Renal cortical epithelial cell (primary cell): ENCODE measurements around the genes ZFYVE28 and MSANTD1.

GRCh38 chr4:2413817-2414535 lies 4.5 kb downstream of the ZFYVE28 start:
- RRBS = no CpG with 5 or more reads among the region's 12 CpGs

- RRBS = 2% methylated on average over 56 of the region's 97 CpGs
These were observed 1.2 kb downstream of the ZFYVE28 start for GRCh38 chr4:2416915-2417901.

GRCh38 chr4:2418322-2419269 lies at the start of gene ZFYVE28:
TSS of gene ZFYVE28 (minus strand) at chr4:2418645.
- RRBS = under 1% methylated on average over 53 of the region's 132 CpGs

- RRBS = 1% methylated on average over 84 of the region's 143 CpGs
These were observed 754 bp downstream of the FAM193A start for GRCh38 chr4:2536804-2537997.

DNA sequence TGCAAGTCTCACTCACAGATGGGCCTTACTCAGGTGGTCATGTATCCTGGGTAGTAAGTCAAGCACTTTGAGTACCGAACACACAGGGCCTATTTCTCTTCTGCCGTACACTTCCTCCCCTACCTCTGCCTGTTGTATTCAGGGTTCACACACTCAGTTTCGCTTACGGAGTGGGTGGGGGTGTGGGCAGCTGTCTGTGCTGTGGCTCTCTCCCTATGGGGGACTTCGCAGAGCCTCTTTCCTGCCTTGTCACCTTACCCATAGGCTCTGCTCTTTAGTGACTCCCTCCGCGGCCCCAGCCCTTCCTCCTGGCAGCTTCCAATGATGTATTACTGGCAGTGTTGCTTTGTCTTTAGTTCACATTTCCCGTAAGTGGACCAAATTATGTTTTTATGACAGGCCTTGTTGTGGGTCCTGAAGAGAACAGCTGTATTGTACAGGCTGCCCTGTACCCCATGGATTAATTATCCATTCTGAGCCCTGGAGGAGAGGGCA lies 34.4 kb downstream of the FAM193A start:
- RRBS = no CpG with 5 or more reads among the region's 8 CpGs

DNA sequence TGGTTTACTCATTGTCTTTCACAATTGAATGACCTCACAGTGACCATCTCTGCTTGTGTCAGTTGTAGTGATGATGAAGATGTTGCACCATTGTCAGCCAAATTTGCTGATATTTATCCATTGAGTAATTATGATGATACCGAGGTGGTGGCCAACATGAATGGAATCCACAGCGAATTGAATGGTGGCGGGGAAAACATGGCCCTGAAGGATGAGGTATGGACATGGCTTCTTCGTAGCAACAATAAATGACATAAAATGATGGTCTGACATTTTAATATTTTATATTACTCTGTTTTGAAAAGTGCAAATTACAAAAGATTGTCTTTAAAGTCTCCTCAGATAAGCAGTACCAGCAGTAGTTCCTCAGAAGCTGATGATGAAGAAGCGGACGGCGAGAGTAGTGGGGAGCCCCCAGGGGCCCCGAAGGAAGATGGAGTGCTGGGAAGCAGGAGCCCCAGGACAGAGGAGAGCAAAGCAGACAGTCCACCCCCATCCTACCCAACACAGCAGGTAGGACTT lies 93.3 kb downstream of the TNIP2 start:
- RRBS = no CpG with 5 or more reads among the region's 8 CpGs

GRCh38 chr4:2790436-2790910 lies 2.4 kb upstream of the SH3BP2 start:
- RRBS = no CpG with 5 or more reads among the region's 12 CpGs

- RRBS = no CpG with 5 or more reads among the region's 4 CpGs
These were observed 15.7 kb downstream of the SH3BP2 start for GRCh38 chr4:2808491-2808978.

GRCh38 chr4:2837286-2837774 lies 6.3 kb upstream of the ADD1 start:
- RRBS = no CpG with 5 or more reads among the region's 16 CpGs

GRCh38 chr4:2837775-2838993 lies 5.5 kb upstream of the ADD1 start:
- RRBS = no CpG with 5 or more reads among the region's 15 CpGs

GRCh38 chr4:2844131-2844891 lies 667 bp downstream of the ADD1 start:
- RRBS = under 1% methylated on average over 20 of the region's 47 CpGs

DNA sequence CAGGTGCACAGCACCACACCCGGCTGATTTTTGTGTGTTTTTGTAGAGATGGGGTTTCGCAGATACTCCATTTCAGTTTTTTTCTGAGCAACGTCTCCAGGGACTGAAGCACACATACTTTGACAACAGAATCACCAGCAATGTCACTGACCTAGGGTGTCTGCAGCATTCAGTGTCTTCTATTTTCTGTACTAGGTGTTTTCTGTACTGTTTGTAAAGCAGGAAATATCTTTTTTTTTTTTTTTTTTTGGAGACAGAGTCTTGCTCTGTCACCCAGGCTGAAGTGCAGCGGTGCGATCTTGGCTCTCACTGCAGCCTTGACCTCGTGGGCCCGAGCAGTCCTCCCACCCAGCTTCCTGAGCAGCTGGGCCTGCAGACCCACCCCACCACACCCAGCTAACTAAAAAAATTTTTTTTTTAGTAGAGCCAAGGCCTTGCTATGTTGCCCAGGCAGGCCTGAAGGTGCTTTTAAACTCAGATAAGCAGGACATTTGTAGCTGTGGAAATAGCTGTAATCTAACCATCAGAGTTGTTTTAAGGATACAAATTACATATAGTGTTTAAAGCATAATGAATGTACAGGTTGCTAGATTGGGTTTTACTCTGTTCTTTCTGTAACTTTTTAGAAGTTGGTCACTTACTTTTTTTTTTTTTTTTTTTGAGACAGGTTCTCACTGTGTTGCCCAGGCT lies 9.0 kb downstream of the ADD1 start:
- RRBS = no CpG with 5 or more reads among the region's 7 CpGs

GRCh38 chr4:2957547-2958107 lies 5.6 kb downstream of the NOP14 start:
- RRBS = no CpG with 5 or more reads among the region's 8 CpGs

DNA sequence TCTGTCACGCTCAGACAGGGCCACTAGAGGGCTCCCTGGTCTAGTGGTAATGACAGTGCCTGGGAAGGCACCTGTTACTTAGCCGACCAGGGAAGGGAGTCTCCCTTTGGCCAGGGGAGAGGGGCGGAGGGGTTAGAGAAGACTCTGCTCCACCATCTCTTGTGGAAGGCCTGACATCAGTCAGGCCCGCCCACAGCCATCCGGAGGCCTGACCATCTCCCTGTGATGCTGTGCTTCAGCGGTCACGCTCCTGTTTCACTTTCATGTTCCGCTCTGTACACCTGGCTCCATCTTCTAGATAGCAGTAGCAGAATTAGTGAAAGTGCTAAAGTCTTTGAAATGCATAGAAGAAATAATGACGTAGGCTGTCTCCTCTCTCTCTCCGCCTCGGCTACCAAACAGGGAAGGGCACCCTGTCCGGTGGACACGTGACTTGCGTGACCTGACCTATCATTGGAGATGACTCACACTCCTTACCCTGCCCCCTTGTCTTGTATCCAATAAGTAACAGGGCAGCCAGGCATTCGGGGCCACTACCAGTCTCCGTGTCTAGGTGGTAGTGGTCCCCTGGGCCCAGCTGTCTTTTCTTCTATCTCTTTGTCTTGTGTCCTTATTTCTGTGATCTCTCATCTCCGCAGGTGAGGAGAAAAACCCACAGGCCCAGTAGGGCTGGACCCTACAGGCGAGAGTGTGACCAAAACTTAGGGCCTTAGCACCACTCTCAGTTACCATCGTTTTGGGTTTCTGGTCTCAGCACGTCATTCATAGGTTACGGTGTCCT lies 26.7 kb upstream of the HTT start:
- RRBS = no CpG with 5 or more reads among the region's 21 CpGs

DNA sequence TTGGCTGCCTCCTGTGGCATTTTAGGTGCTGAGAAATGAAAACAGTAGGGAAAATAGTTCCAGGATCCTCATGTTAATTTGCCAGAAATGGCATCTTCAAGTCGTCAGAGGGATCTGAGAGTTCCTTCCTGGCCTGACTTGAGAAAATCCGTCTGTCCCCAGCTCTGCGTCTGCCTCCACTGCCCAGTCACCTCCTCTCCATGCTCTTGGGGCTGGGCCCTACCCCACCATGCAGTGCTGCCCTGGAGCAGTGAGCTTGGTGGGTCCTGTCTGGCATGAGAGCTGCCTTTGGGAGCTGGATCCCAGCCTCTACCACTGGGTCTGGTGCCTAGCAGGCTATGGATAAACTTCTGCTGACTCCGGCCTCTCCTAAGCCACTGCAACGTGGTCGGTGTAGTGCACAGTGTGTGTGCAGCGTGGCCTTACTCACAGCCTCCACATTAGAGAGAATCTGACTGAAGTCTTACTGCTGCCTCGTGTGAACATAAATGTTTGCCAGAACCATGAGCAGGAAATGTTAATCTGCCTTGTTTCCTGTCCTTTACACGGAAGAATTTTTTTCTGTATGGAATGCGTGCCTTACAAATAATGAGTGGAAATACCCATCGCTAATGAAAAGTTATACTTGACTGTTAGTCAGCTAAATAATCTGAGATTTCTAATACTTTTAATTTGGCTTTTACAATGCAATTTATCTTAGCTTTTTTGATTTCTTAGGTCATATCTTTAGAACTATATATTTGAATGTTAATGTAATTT lies 47.7 kb downstream of the HTT start:
- RRBS = no CpG with 5 or more reads among the region's 11 CpGs

DNA sequence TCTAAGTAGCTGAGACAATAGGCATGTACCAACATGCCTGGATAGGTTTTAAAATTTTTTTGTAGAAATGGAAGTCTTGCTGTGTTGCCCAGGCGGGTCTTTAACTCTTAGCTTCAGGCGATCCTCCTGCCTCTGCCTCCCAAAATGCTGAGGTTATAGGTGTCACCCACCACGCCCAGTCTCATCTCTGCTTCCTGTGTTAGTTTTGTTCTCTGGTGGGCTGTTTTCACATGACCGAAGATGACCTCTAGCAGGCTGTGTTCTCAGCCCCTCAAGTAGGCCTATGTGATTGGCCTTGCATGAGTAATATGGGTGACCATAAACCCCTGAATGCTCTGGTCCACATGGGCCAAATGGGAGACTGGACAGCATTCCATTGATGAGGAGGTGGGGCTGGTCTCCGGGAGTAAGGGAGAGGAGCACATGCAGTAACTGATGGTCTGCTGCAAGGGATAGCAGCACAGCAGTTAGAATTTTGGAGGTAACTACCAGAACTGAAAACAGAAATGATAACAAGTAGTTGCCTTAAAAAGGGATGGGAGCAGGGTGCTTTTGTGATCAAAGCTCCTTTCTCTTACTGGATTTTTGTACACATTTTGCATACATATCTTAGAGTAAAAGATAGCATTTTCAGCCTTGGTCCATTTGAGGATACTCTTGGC lies 56.6 kb upstream of the MSANTD1 start:
- RRBS = no CpG with 5 or more reads among the region's 5 CpGs

DNA sequence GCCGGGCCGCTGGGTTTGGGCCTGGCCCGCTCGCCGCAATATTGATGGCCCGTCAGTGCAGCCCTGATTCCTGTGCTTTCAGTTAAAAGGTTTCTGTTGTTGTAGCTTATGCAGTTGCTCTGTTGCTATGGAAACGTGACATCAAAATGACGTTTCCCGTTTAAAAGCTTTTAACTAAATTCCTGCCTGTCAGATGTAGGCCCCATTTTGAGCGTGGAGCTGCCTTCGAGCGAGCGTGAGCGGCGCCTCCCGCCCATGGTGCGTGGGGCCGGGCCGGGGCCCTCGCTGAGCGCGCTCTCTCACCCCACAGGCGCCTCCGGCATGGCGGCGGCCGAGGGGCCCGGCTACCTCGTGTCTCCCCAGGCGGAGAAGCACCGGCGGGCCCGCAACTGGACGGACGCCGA lies at the start of gene MSANTD1:
Gene MSANTD1 (plus strand): TSS at position 192 of the 404 bp plus-strand sequence.
- RRBS = 90% methylated on average over 6 of the region's 36 CpGs

DNA sequence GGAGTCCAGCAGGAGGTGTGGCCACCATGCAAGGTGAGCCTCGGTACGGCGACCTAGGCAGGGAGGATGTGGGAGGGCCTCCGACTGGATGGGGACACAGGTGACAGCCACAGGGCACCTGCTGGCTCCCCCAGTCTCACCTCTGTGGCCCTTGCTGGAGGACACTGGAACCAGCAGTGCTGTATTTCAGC lies 10.3 kb downstream of the RGS12 start:
- RRBS = no CpG with 5 or more reads among the region's 4 CpGs

DNA sequence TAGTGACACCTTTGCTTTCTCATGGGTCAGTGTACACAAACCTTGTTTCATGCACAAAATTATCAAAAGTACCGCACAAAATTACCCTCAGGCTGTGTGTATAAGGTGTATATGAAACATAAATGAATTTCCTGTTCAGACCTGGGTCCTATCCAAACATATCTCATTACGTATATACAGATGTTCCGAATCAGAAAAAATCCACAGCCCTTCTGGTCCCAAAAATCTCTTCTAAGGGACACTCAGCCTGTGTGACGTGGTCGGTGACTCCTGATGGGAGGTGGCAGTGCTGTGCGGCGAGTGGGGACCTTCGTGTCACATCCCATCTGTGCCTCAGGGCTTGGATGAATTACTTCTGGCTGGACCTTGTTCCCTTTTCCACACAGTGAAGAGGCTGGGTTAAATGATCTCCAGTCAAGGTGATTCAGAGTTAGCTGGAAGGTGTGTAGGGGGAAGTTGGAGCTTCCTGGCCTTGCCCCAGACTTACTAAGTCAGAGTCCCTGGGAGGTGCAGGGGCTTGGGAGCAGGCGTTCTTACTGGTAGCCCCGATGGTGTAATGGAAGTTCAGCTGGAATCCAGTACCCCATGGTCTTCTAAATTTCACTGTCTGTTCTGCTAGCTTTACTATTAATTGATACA lies 18.9 kb downstream of the RGS12 start:
- RRBS = no CpG with 5 or more reads among the region's 10 CpGs

DNA sequence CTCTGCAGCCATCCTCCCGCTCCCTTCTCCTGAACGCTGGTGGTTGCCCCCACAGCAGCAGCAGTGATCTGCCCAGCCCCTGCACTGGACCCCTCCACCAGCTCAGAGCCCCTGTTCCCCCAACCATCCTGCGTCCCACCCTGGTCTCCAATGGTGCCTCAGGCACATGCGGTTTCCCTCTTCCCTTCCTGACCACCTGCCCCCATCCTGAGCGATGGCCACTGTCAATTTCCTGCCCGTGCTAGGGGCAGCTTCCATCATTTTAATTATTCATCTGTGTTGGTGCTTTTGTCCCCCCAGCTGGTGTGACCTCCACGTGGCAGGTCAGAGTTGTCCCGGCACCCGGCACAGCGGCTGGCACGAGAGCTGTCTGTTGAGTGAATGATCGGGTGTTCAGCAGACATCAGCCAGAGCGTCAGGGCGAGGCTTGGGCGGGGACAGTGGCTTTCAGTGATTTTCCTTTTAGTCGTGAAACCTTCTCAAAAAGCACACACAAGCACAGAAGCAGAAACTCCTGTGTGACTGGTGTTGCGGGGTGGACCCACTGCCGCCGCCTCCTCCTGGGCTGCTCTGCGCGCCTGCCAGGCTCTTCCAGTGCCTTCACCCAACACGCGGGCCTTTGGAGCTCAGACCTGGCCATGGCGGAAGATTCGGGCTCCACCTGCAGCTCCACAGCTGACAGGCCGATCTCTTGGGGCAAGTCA lies 51.6 kb upstream of the HGFAC start:
- RRBS = no CpG with 5 or more reads among the region's 26 CpGs